ENCODE measurements around the genes KIAA1191, FAF2, EIF4E1B and FGFR4.

GRCh38 chr5:174327412-174327903 lies 282.0 kb downstream of the NSG2 start:
- PRO-cap = no peak
- RAMPAGE, long total RNA, 4 experiments = no peak in any of the 4 experiments

- PRO-cap = no peak
- RAMPAGE, long total RNA, 4 experiments = no peak in any of the 4 experiments
Observed at GRCh38 chr5:174336007-174336429, 290.5 kb downstream of the NSG2 start.

DNA sequence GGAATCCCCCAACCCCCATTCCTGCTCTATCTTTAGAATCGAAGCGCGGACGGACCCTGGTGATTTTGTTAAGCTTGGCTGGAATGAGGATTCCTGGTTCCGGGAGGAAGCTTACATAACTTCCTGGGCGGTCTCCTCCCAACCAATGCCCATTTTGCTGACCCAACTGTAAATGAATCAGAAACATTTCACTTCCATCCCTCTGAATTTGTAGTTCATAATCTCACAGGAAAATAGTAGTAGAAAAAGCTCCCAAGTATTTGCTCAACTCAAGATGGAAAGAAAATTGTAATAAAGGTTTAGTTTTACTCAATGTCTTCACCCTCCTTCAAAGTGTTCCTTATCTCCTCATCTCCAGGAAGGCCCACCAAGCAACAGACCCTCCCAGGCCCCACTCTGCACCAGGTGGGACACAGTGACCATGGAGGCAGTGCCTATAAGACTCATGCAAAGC lies 219.9 kb upstream of the MSX2 start:
- PRO-cap = no peak
- RAMPAGE, long total RNA, 4 experiments = no peak in any of the 4 experiments

- PRO-cap = no peak
- RAMPAGE, long total RNA, 4 experiments = no peak in any of the 4 experiments
Observed at GRCh38 chr5:174723436-174724062, 833 bp upstream of the MSX2 start.

GRCh38 chr5:175378487-175378956 lies 65.5 kb downstream of the DRD1 start:
- PRO-cap = no peak
- RAMPAGE, long total RNA, 4 experiments = no peak in any of the 4 experiments

DNA sequence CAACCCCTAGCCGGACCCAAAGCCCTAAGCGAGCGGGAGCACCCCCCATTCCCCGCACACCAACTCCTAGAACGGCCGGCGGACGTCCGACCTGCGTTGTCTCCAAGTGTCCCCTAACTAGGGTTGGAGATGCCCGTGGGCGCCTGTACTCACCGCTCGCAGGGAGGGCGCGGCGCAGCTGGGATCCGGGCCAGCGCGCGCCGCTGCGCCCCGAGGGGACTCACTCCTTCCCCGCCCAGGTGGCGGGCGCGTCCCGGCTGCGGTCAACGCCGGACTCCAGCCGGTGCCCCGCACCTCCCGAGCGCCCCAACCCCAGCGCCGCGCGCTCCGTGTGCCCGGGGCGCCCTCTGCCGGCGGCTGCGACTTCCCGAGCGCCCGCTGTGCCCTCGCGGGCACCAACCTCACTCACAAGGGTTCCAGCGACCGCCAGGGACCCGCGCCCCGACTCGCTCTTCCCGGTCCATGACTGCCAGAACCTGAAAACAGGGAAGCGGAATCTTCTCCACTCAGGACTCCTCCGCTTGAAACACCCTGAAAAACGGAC lies 583 bp upstream of the DRD1 start:
- PRO-cap = no peak
- RAMPAGE, long total RNA, 4 experiments = no peak in any of the 4 experiments

DNA sequence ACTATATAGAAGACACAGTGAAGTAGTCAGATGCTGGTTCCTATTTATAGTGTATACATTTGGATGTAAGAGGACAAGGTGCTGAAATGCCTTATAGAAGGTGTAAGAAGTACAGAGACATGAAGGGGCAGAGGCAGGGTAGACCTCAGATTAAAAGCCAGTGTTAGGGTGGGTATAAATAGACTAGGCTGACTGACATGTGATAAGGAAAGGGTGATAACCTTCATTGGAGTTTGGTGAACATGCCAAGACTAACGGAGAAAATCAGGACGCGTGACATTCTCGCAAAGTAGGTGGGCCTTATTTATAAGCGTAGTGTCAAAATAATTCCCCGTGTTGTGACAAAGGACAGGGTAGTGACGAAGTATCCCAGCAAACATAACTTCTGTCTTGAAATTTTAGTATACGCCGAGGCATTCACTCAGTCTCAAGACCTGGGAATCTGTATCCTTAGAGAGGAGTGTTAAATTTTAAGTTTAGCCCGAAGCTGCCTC lies 59.0 kb upstream of the HRH2 start:
- PRO-cap = no peak
- RAMPAGE, long total RNA, 4 experiments = no peak in any of the 4 experiments

- PRO-cap = no peak
- RAMPAGE, long total RNA, 4 experiments = no peak in any of the 4 experiments
Observed at GRCh38 chr5:175680419-175680836, 22.6 kb downstream of the HRH2 start.

DNA sequence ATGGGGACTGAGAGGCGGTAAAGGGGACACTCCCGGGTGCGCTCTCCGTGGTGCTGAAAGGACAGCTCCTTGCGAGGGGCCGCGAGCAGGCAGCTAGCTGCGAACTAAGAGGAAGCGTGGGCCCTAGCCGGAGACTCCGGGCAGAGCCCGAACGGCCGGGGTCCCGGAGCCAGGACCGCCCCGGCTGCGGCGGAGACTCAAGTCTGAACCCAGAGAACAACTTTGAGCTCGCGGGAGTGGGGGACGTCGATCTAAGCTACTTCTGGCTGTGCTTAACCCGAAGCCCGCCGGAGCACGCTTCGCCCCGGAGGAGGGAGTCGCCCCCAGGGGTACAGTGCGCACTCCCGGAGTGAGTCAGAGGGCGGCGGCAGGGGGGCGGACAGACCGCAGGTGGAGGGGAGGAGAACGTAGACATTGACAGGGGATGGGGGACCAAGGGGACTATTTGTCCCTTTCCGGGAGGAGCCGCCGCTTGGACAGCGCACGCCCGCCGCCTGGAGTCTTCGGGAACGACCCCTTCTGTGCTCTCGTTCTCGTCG lies 542 bp downstream of the CPLX2 start:
- PRO-cap = no peak
- RAMPAGE, long total RNA, 4 experiments = no peak in any of the 4 experiments

DNA sequence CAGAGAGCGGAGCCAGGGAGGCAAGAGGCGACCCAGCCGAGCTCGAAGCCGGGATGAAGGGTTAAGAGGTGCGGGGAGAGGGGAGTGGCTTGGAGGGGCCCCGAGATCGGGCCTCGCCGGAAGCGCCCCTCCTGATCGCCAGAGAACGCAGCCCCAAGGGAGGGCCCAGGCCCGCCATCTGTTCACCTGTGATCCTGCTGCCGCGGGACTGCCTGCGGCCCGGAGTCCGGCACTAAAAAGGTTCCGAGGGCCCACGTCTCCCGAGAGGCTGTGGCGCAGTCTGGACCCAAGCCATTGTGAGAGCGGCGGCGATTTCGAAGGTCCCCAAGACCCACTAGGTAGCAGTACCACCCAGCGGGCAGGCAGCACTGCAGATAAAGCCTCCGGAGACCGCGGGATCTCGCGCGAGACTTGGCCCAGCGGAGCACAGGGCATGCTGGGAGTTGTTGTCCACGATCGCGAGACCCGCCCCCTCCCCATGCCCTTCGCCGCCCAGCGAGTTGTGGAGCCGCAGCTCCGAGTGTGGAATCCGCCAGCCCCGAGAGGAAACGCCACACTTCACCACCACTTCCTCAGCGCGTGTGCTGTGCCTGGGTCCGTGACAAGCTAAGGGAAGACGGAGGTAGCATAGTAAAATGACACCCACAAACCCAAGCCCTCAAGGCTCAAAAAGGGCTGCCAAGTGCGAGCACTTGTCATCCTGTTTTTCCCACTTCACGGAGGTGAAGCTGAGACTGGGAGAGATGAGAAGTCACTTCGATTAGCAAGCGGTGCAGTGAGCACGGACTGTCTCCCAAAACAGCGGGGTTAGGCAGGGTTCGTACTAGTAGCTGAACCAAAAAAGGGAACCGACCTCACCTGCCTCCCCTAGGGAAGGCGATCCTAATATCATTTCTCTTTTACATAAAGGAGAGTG lies at the start of gene KIAA1191:
KIAA1191 (minus strand) TSS at position 349 of the 916 bp plus-strand sequence.
- PRO-cap = bidirectional peak, plus-strand start at position 525 of the sequence, minus-strand start at position 349 of the sequence
- RAMPAGE, long total RNA, 4 experiments = start-site peak on the minus strand in 4 of 4 experiments, centred at positions 356 to 369 of the sequence, 24 to 216 reads per replicate

DNA sequence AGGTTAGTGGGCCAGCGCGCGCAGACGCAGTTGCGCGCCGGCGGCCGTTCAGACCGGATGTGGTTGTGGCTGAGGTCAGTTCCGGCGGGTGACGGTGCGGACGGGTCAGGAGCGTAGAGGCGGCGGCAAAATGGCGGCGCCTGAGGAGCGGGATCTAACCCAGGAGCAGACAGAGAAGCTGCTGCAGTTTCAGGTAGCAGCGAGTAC lies at the start of gene FAF2:
FAF2 (plus strand) TSS at position 108 of the 207 bp plus-strand sequence.
- PRO-cap = bidirectional peak, plus-strand start at position 78 of the sequence, minus-strand start outside the sequence
- RAMPAGE, long total RNA, 4 experiments = start-site peak on the plus strand in 3 of 4 experiments, centred at positions 98 to 114 of the sequence, 101 to 363 reads per replicate

DNA sequence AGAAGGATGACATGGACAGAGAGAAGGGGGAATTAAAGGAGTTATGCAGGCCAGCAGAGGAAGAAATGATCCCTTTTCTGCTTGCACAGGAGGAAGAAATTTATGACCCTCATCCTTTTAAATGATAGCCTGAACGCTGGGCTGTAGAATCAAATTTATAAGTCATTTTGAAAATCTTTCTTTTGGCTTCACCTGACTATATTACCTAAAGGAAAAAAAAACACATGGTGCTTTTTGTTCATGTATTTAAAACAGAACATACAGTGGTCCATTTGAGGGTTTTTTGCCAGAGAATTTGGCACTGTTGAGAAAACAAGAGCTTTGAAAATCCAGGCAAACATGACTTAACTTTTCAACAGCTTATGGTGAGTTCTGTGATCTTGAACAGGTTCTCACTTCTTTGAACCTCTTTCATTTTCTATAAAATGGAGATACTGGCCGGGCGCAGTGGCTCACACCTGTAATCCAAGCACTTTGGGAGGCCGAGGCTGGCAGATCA lies 5.2 kb downstream of the FAF2 start:
- PRO-cap = no peak
- RAMPAGE, long total RNA, 4 experiments = no peak in any of the 4 experiments

DNA sequence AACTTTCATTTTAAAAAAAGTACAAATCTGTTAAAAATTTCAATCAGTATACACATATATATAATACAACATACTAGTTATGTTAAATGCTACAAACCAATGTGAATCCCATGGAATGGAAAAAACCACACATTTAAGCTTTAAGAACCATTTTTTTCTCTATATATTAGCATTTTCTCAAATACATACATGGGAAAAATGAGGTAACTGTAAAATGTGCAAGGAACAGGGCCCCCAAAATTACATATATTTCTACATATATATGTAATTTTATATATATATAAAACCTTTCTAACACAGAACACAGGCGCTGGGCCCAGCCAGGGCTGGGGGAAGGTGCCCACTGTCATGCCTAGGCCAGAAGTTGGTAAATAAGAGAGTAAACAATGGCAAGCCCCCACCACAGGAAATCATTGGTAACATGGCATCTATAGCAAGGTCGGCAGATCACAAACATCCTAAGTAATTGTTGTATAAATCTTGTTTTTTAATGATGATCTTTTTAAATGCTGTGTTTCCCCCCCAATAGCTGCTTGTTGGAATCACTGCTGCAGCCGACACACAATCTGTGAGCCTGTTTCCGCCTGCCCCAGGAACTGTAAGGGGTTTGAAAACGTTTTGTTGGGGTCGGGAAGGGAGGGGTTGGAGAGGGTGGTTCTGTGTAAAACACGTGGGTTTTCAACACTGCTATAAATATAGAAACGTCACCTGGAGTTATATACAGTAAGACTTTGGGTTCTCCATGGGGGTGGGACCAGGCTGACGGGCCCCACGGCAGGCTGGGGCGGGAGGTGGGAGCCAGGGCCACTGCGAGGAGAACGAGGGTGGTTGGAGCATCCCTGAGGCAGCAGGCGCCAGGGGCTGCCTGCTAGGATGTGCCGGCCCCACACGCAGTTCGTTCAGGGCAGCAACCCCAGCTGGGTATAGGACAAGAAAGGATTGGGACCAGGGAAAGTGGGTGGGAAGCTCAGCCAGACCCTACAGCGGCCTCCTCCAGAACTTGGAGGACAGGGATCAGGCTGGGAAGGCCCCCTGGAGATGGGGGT lies 10.1 kb downstream of the RNF44 start:
- PRO-cap = no peak
- RAMPAGE, long total RNA, 4 experiments = no peak in any of the 4 experiments

GRCh38 chr5:176536372-176536814 lies 809 bp downstream of the RNF44 start:
- PRO-cap = bidirectional peak, plus-strand start at chr5:176536675, minus-strand start at chr5:176536648
- RAMPAGE, long total RNA, 4 experiments = no peak in any of the 4 experiments

- PRO-cap = no peak
- RAMPAGE, long total RNA, 4 experiments = no peak in any of the 4 experiments
Observed at GRCh38 chr5:176538302-176538587, 1.0 kb upstream of the RNF44 start.

DNA sequence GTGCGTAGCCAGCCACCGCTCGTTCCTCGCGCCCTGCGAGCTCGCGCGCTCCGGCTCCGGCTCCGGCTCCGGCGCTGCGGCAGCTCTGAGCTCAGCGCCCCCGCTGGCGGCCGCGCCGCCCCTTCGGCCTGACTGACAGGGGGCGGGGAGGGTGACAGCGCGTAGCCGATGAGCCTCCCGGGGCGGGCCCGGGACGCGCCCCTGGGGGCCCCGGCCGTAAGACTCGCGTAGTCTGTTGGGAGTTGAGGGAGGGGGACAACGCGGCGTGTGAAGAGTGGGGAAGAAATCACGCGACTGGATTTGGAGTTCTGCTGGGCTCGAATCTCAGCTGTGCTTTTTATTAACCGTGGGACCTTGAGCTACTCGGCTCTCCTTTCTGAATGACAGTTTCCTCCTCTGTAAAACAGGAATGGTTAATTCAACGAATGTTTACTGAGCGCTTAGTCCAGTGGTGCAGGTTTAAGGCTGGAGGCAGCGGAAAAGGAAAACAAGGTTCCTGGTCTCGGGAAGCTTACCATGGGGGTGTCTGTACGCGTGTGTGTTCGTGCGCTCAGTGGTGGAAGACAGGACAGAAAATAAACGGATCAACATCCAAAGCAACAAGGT lies at the start of gene EIF4E1B:
EIF4E1B (plus strand) TSS at position 228 of the 606 bp plus-strand sequence.
- PRO-cap = no peak
- RAMPAGE, long total RNA, 4 experiments = no peak in any of the 4 experiments

DNA sequence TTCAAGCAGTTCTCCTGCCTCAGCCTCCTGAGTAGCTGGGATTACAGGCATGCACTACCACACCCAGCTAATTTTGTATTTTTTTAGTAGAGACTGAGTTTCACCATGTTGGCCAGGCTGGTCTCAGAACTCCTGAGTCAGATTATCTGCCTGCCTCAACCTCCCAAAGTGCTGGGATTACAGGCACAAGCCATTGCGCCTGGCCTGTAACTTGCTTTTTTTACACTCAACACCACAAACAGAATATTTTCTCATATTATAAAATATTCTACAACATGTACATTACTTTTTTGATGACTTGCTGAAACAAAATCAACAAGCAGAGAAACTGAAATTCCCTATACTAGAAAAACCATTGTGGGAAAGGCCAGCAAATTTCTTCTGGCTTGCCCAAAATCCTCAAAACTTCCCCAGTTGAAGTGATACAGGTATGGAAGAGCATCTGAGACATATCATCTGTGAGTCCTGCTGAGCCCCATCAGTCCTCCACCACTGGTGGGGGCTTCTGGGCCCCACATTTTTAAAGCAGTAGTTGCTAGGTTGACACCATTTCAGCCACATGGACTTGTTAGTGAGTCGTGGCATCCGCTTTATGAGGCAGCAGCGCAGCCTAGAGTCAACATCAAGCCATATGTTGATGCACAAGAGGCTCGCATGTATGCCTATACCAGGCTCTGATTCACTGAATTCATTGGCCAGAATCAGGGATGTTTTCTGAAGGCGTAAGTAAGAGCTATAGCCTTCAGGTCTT lies 26.6 kb downstream of the ZNF346 start:
- PRO-cap = no peak
- RAMPAGE, long total RNA, 4 experiments = no peak in any of the 4 experiments

DNA sequence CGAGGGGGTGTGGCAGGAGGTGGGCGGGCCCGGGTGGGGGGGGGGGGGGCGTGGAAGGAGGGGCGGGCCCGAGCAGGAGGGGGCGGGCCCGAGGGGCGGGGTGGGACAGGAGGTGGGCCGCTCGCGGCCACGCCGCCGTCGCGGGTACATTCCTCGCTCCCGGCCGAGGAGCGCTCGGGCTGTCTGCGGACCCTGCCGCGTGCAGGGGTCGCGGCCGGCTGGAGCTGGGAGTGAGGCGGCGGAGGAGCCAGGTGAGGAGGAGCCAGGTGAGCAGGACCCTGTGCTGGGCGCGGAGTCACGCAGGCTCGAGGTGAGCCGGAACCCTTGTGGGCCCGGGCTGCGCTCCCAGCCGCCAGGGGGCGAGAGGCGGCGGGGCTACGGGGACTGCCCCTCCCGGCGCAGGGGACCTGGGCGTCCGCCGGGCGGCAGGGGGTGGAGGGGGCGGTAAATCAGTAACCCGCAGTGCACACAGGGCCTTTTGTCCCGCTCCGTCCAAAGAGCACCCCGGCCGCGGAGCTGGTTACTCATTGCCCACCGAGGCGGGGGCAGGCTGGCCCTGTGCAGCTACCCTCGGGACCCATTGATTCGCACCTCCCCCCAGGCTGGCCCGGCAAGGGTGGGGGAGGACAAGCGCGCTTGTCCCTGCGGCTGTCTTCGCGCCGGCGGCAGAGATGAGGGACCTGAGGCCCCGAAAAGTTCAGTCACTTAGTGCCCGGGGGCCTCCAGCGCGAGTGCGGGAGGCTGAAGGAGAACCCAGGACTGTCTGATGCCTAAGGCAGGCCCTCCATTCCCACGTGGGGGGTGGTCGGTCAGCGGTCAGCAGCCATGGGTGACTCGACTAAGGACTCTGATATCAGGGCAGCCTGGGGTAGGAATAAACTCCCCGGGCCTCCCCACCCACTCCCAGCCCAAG lies at the start of gene FGFR4:
FGFR4 (plus strand) TSS at position 148 of the 913 bp plus-strand sequence.
- PRO-cap = unidirectional peak, plus-strand start at position 111 of the sequence; unidirectional peak, plus-strand start at position 149 of the sequence
- RAMPAGE, long total RNA, 4 experiments = start-site peak on the plus strand in 1 of 4 experiments, centred at position 140 of the sequence, 10 reads per replicate

DNA sequence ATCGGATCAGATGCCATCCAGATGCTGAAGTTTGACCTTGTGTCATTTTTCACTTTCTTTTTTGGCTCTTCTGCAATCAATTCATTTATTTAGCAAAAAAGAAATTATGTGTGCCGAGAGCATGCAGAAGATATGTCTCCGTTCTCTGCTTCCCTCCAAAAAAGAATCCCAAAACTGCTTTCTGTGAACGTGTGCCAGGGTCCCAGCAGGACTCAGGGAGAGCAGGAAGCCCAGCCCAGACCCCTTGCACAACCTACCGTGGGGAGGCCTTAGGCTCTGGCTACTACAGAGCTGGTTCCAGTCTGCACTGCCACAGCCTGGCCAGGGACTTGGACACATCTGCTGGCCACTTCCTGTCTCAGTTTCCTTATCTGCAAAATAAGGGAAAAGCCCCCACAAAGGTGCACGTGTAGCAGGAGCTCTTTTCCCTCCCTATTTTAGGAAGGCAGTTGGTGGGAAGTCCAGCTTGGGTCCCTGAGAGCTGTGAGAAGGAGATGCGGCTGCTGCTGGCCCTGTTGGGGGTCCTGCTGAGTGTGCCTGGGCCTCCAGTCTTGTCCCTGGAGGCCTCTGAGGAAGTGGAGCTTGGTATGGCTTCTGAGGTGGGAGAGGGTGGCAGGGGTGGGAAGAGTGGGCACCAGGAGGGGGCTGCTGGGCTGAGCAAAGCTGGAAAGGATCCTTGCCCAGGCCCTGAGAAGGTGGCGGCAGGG lies 2.5 kb downstream of the FGFR4 start:
- PRO-cap = no peak
- RAMPAGE, long total RNA, 4 experiments = no peak in any of the 4 experiments

- PRO-cap = unidirectional peak, plus-strand start at chr5:177132088
- RAMPAGE, long total RNA, 4 experiments = no peak in any of the 4 experiments
Observed at GRCh38 chr5:177131592-177132177, 1.9 kb upstream of the NSD1 start.

Data from suprapubic skin (tissue), 4 donors.